GM23338 (cell line): Measurements from ENCODE around the gene RACGAP1.

DNA sequence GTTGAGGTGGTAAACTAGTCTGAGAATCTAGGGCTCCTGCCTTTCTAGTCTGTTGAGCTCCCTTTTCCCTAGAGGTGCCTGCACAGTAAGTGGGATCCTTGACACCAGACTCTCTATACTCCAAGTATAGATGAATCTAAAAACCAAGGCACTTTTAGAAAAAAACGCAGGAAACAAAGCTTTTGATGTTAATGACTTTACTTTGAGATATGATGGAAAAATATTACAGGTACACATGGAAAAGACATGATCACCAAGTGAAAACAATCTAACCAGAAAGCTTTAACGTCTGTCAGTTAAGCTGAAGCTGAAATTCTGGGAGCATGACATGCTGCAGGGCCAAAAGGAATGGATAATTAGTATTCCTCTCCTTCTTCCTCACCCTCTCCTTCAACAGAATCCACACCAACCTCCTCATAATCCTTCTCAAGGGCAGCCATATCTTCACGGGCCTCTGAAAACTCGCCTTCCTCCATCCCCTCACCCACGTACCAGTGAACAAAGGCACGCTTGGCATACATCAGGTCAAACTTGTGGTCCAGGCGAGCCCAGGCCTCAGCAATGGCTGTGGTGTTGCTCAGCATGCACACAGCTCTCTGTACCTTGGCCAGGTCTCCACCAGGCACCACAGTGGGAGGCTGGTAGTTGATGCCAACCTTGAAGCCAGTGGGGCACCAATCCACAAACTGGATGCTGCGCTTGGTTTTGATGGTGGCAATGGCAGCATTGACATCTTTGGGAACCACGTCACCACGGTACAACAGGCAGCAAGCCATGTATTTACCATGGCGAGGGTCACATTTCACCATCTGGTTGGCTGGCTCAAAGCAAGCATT is 3.4 kb downstream of the TUBA1B start:
- PRO-cap, result no peak
- RAMPAGE, long total RNA, result start-site peak on the minus strand centred at position 729 of the sequence, 338 bp wide, 2,686 and 383 reads in 2 replicates

- PRO-cap, result no peak
- RAMPAGE, long total RNA, result no peak
Measured at GRCh38 chr12:49138546-49139146, 7.5 kb upstream of the TUBA1B start.

- PRO-cap, result no peak
- RAMPAGE, long total RNA, result no peak
Measured at GRCh38 chr12:49255923-49256654, 8.8 kb upstream of the TUBA1C start.

GRCh38 chr12:49515281-49515631 is 23.6 kb upstream of the KCNH3 start:
- PRO-cap, result no peak
- RAMPAGE, long total RNA, result no peak

- PRO-cap, result bidirectional peak, plus-strand start at chr12:49637151, minus-strand start at chr12:49637025; bidirectional peak, plus-strand start at chr12:49637752, minus-strand start at chr12:49637653
- RAMPAGE, long total RNA, result no peak
Measured at GRCh38 chr12:49636846-49637955, 13.8 kb downstream of the PRPF40B start.

DNA sequence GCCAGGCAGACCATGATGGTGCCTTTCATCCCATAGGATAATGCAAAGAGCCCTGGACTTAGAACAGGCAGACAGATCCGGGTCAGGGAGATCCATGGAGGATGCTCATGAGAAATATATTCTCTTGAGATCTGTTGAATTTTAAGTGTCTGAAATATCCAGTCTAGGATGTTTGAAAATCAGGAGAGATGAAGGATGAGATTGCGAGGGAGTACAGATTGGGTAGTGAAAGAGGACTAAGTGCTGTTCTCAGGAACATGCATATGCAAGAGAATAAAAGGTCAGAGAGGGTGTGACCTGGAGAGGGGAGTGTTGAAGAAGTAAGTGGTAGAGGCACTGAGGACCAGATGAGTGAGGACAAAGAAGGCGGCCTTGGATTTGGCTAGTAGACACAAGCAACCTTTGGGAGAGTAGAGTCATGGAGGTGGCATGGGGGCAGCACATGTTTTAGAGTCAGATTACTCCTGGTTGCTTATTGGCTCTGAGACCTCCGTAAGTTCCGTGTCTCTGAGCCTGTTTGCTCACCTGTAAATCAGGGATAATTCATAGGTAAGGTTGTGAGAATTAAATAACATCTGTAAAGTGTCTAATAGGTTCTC is 16.9 kb downstream of the PRPF40B start:
- PRO-cap, result no peak
- RAMPAGE, long total RNA, result no peak

GRCh38 chr12:49653384-49654101 is 30.2 kb downstream of the PRPF40B start:
- PRO-cap, result no peak
- RAMPAGE, long total RNA, result no peak

GRCh38 chr12:49661687-49662200 is 38.4 kb downstream of the PRPF40B start:
- PRO-cap, result no peak
- RAMPAGE, long total RNA, result no peak

- PRO-cap, result no peak
- RAMPAGE, long total RNA, result no peak
Measured at GRCh38 chr12:49662894-49663721, 39.7 kb downstream of the PRPF40B start.

DNA sequence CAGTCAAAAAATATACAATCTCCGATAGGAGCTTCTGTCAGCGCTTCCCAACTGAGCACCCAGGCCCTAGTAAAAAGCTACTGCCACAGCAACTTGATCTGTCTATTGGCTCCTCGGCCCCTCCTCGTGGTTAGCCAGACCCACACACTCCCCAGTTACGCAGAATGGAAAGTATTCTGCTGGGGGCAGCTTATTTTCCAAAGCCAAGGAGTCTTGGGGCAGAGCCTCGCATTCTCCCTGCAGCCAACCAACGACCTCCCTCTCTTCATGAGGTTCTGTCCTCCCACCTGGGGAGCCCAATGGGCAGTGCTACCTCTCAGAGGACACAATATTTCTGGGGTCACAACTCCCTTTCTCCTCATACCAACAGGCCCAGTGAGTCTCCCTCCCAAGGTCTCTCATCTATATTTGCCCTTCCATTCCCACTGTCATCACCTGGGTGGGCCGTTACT is 32.0 kb downstream of the FMNL3 start:
- PRO-cap, result no peak
- RAMPAGE, long total RNA, result no peak

DNA sequence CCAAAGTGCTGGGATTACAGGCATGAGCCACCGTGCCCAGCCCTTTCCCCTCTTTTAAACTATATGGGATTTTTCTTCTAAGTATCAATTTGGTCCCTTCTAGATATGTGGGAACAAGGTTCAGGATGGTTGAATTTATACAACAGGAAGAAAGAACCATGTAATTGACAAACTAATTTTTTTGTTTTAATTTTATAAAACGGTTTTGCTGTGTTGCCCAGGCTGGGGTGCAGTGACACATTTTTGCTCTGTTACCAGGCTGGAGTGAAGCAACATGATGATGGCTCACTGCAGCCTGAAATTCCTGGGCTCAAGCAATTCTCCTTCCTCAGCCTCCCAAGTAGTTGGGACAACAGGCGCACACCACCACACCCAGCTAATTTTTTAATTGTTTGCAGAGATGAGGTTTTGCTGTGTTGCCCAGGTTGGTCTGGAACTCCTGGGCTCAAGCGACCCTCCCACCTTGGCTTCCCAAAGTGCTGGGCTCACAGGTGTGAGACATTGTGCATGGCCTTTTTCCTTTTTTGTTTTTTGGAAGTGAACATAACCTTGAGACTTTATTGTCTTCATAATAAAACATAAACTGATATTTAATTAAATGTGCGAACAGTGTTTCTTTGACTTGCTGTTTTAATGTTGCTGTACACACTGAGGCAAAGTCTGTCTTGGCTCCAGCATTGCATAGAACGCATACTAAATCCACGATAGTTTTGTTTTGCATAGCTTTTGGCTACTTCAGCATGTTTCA is 5.9 kb downstream of the TMBIM6 start:
- PRO-cap, result no peak
- RAMPAGE, long total RNA, result no peak

DNA sequence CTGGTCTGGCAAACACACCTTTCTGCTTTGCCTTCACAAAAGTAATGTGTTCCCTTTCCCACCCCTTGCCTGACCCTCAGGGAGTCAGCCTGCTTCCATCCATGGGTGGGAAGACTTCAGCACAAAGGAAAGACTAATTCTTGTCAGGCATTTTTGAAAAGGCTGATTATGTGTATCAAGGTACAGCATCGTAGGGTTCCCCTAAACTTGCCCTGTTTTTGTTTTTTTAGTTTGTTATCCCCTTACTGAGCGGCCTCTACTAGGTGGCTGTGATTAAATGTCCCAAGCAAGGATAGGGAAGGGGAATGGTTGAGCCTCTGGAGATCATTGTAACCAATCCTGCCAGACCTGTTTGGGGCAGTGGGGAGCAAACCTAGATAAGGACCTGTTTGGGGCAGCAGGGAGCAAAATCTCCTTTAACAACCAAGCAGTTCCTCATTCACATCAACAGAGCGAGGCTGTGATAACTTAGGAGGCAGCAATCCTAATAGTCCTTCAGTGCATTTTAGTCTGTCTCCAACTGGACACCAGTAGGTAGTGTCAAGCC is 22.2 kb downstream of the TMBIM6 start:
- PRO-cap, result no peak
- RAMPAGE, long total RNA, result no peak

DNA sequence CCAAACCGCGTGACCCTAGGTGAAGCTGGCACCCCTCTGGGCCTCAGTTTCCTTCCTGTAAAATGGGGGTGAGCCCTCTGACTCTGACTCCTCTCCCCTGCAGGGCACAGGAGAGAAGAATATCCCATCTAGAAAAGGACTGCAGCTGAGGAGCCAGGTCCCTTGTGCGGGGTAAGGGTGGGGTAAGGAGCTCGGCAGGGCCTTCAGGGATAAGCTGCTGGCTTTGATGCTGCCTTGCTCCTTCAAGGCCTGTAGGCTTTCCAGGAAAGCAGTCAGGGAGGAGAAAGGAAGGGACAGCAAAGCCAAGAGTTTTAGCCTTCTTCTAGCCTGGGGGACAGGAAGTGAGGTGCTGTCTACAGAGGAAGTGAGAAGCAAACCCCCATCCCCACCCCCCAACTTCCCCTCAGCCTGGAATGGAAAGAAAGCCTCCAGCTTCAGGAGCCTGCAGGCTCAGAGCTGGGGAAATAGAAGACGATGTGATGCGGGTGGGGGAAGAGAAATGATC is 7.3 kb downstream of the NCKAP5L start:
- PRO-cap, result no peak
- RAMPAGE, long total RNA, result no peak

GRCh38 chr12:49828896-49829482 is 776 bp upstream of the NCKAP5L start:
- PRO-cap, result bidirectional peak, plus-strand start at chr12:49829160, minus-strand start at chr12:49829229
- RAMPAGE, long total RNA, result no peak

DNA sequence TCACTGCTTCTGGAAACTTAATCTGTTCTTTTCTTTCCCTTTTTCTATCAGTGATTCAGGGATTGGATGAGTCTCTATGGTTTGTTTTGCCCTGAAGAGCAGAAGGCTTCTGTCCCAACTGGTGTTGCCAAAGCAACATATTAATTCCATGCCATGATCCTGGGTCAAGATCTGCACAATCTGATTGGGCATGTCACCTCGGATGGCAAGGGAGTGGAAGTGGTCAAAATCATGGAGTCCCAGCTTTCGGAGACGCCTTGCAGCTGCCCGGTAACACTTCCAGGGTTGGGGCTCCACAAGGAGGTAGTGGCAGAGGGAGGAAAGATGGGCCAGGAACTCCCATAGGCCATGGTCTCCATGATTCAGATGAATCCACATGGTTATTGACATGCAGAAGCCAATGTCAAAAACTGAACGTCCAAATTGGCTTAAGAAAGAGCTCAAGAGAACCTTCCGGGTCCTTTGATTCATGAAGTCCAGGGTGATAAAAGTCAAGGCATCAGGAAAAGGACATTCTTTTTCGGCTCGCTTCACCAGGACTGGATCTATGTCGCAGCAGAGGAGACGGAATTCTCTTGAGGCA is 4.4 kb downstream of the BCDIN3D start:
- PRO-cap, result no peak
- RAMPAGE, long total RNA, result no peak

GRCh38 chr12:49887849-49888515 is 15.7 kb downstream of the FAIM2 start:
- PRO-cap, result no peak
- RAMPAGE, long total RNA, result no peak

- PRO-cap, result bidirectional peak, plus-strand start at chr12:49910053, minus-strand start at chr12:49909939
- RAMPAGE, long total RNA, result no peak
Measured at GRCh38 chr12:49909869-49910300, 6.2 kb upstream of the FAIM2 start.

DNA sequence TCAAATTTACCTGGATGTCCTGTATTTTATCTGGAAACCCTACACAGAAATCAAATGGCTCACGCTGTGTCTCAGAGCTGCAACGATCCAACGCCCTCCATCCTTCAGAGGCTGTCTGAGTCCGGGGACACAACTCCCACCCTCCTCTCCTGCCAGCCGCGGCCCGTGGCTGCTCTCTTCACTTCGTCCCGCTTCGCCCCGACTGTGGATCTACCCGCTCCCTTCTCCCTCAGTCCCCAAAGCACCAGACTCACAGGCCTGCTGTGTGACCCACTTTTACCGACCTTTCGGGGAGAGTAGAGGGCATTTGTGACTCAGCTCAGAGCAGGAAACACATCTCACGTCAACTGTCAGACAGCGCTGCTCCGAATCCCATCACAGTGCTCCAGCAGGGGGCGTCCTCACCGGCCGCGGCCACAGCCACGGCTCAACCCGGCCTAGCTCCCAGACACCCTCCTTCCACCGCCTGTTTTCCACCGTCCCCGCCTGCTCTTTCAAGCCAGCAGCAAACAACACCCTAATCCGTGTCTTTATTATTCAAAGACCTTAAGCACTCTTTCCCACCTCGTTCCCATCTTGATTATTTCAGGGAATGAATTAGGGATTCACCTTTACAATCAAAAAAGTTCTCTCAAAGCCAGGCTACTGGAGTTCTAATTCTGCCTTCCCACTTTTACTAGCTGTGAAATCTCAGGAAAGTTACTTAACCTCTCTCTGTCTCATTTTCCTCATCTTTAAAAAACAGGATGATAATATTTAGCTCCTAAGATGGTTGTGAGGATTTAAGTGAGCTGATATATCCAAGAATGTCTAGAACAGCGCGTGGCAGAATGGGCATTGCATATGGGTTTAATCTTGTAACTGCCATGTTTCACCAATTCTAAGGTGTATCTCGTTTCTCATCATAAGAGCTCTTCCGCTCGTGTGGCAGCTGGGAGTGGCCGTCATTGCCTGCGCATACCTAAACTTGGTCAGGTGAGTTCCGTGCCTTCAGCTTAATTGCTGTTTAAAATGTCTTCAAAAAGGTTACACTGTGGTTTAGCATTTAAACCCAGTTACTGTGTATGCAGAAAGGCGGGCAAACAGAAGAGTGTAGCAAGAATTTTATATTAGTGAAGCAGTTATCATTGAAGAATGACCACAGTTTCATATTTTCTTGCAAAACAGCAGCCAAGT is 4.8 kb upstream of the AQP2 start:
- PRO-cap, result bidirectional peak, plus-strand start at position 447 of the sequence, minus-strand start at position 364 of the sequence; bidirectional peak, plus-strand start at position 963 of the sequence, minus-strand start at position 721 of the sequence
- RAMPAGE, long total RNA, result no peak

GRCh38 chr12:50024702-50025573 is at the start of gene RACGAP1:
RACGAP1 (minus strand) TSS chr12:50025494.
- PRO-cap, result unidirectional peak, minus-strand start at chr12:50025305; bidirectional peak, plus-strand start at chr12:50025764, minus-strand start at chr12:50025419
- RAMPAGE, long total RNA, result start-site peak on the minus strand at chr12:50025373-50025463, 538 and 99 reads in 2 replicates

- PRO-cap, result no peak
- RAMPAGE, long total RNA, result no peak
Measured at GRCh38 chr12:50098563-50098945, 5.3 kb upstream of the GPD1 start.